Testis (tissue), 5 donors: ENCODE measurements around a stretch of chr10.

DNA sequence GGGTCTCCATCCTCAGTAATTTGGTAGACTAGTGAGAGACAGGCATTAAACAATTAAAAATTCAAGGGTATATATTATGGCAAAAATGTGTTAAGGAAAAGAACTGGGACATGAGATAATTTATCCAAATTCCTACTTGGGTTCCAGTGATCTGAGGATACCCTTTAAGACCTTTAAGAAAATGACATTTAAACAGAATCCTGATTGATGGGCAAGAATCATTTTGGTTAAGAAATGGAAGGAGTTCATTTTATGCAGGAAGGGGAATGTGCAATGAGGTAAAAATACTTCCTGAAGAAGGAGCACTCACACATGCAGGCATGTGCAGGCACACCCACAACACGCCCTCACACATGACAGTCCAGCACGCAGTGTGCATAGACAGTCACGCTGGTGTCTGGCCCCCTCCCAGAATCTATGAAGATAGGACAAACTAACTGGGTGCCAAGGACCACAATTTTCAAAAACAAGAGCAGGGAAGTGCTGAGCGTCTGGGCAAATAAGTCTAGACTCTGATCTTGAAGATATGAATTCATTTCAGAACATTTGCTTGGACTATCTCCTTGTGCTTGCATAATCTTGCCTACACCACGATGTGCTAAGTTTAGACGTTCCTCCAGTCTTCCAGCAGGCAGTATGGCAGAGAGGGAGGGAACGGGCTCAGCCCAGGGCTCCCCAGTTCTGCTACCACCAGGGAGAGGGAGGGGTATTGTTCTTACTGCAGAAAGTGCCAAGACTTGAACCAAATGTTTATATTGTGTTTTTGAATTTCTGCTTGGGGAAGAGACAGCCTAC is 276.4 kb upstream of the KLF6 start:
- PRO-cap, 3 experiments, result peak in 2 of 3 experiments; most common plus-strand start position 630 of the sequence (in 1); most common minus-strand start position 349 of the sequence (in 1)
- RAMPAGE, long total RNA, 2 experiments, result no peak in any of the 2 experiments
- RRBS, result no CpG with 5 or more reads among the region's 7 CpGs

- PRO-cap, 3 experiments, result peak in 1 of 3 experiments; most common plus-strand start chr10:4197180 (in 1)
- RAMPAGE, long total RNA, 2 experiments, result no peak in any of the 2 experiments
- RRBS, result no CpG with 5 or more reads among the region's 2 CpGs
Measured at GRCh38 chr10:4197035-4197323, 412.0 kb upstream of the KLF6 start.

- PRO-cap, 3 experiments, result no peak in any of the 3 experiments
- RAMPAGE, long total RNA, 2 experiments, result no peak in any of the 2 experiments
- RRBS, result no CpG with 5 or more reads among the region's 7 CpGs
Measured at GRCh38 chr10:4217147-4217717, 432.2 kb upstream of the KLF6 start.

- PRO-cap, 3 experiments, result no peak in any of the 3 experiments
- RAMPAGE, long total RNA, 2 experiments, result no peak in any of the 2 experiments
- RRBS, result no CpG with 5 or more reads among the region's 9 CpGs
Measured at GRCh38 chr10:4246719-4247531, 461.9 kb upstream of the KLF6 start.

DNA sequence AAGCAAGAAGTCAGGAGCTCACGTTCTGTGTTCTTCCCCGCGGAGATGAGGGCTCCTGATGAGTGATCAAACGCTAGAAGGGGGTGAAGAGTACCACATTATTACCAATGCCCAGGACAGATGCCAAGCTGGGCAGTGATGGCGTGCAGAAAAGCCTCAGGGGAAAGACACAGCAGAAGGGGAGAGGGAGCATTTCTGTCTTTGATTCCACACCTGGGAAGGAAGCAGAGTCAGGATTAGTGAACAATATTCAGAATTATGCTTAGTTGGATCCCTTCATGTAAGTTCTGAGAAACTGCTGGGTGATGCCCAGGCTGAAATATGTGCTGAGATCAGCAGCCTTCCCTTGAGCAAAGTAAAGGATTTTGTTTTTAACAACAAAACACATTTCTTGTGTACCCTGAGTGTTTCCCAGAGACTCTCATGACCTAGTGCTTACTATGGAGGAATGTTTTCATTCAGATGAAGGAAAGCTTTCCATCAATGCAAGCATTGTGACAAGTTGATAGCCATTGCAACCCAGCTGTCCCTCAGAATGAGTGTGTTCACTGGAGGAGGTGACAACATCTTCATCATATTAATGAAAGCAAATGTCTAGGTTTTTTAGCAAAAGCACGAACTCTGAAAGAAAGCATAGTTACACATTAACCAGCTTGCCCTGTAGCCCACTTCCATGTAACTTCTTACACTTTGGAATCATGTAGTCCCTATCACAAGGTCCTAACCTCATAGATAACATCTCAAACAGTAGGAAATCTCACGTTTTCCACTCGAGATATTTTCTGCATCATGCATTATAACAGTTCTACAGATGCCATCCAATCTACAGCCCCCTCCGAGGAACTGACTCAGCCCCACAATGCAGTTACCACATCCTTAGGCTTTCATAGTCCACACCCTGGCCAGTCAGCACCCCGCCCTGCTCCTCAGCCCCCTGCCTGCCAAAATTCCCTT is 23.8 kb upstream of the AKR1C1 start:
- PRO-cap, 3 experiments, result no peak in any of the 3 experiments
- RAMPAGE, long total RNA, 2 experiments, result no peak in any of the 2 experiments
- RRBS, result no CpG with 5 or more reads among the region's 10 CpGs

GRCh38 chr10:4984780-4985471 is 18.7 kb downstream of the AKR1C2 start:
- PRO-cap, 3 experiments, result no peak in any of the 3 experiments
- RAMPAGE, long total RNA, 2 experiments, result no peak in any of the 2 experiments
- RRBS, result no CpG with 5 or more reads among the region's 6 CpGs

GRCh38 chr10:5035014-5035824 is 31.6 kb upstream of the AKR1C2 start:
- PRO-cap, 3 experiments, result no peak in any of the 3 experiments
- RAMPAGE, long total RNA, 2 experiments, result start-site peak on the plus strand in 2 of 2 experiments, at chr10:5035308-5035492 at its widest, 20 to 24 reads per replicate
- RRBS, result no CpG with 5 or more reads among the region's 13 CpGs

DNA sequence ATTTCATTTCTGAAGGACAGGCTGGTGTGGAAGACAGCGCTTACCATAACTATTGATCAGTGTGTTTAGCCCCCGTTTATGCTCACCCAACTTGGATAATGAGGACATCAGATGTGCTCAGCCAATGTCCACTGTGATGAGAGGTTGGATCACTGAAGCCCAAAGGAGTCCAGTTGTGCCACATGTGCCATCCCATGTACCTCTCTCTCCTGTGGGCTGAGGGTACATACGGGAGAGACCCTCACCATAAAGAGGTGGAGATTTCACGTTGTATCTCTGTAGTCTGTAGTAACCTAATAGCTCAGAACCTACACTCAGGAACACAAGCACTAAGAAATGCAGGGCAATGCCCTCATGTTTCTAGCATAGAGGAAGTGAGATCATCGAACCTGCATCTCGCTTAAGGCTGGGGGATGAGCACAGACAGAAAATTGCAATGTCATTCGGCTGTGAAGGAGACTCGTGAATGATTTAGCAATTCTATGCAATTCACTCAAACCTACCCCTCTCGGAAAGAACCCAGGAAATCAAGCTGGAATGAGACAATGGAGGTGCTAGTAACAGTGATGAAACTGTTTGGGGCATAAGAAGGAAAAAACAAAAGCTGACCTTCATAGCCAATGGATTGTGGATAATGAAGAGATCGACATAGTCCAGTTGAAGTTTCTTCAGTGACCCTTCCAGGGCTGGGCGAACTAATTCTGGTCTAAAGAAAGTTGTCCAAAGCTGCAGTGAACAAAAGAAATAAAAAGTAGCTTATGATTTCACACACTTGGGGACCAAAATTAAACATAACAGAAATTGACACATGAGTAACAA is 80.4 kb upstream of the UCN3 start:
- PRO-cap, 3 experiments, result no peak in any of the 3 experiments
- RAMPAGE, long total RNA, 2 experiments, result no peak in any of the 2 experiments
- RRBS, result no CpG with 5 or more reads among the region's 11 CpGs

GRCh38 chr10:5404309-5404653 is 347 bp downstream of the TUBAL3 start:
- PRO-cap, 3 experiments, result no peak in any of the 3 experiments
- RAMPAGE, long total RNA, 2 experiments, result no peak in any of the 2 experiments
- RRBS, result no CpG with 5 or more reads among the region's 3 CpGs

DNA sequence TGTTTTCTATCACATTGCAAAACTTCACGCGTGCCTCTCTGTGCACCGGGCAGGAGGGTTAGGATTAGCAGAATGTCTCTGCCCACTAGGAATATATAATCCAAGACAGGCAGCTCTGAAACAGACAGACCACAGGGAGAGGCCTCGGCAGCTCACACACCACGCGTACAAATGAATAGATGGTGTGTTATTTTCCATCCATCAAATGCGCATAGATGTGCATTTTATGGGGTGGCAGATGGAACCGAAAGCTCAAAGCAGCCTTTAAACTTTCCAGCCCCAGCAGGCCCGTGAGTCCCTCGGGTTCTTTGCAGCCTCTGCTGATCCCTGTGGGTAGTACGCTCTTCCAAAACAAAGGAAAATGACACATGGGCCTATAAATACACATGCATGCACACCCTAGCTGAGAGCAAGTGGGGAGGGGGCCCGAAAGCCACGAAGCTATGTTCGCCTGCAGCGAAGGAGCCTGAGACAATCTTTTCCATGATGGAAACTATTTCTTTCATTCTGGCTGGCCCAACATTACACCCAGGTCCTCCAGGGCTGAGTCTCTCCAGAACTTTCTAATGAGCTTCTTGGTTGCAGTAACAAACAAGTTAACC is 32.3 kb downstream of the CALML5 start:
- PRO-cap, 3 experiments, result no peak in any of the 3 experiments
- RAMPAGE, long total RNA, 2 experiments, result no peak in any of the 2 experiments
- RRBS, result no CpG with 5 or more reads among the region's 15 CpGs

DNA sequence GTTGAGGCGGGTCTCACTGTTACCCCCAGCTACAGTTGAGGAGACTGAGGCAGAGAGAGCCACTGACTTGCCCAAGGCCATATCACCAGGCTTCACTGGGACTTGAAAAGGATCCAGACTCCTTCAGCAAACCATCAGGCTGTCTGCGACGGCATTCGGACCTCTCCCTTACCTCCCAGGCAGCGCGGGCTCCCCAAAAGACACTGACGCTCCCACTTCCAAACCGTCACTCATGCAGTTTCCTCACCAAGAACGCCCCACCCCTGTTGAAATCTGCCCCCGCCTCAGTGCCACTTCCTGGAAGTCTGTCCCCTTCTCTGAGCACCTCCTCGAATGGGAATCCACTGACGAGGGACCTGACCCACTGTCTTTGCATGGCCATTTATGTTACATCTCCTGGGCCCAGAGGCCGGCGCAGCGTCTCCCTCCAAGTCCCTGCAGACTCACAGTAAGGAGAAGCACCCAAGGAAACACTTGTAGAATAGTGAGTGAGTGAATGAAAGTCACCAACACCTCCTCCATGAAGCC is 11.9 kb downstream of the CALML5 start:
- PRO-cap, 3 experiments, result no peak in any of the 3 experiments
- RAMPAGE, long total RNA, 2 experiments, result no peak in any of the 2 experiments
- RRBS, result no CpG with 5 or more reads among the region's 15 CpGs

- PRO-cap, 3 experiments, result no peak in any of the 3 experiments
- RAMPAGE, long total RNA, 2 experiments, result no peak in any of the 2 experiments
- RRBS, result 78% methylated on average over 2 of the region's 19 CpGs
Measured at GRCh38 chr10:5564535-5565282, 39.9 kb downstream of the CALML3 start.

- PRO-cap, 3 experiments, result no peak in any of the 3 experiments
- RAMPAGE, long total RNA, 2 experiments, result no peak in any of the 2 experiments
- RRBS, result no CpG with 5 or more reads among the region's 10 CpGs
Measured at GRCh38 chr10:5582959-5583347, 58.2 kb downstream of the CALML3 start.

DNA sequence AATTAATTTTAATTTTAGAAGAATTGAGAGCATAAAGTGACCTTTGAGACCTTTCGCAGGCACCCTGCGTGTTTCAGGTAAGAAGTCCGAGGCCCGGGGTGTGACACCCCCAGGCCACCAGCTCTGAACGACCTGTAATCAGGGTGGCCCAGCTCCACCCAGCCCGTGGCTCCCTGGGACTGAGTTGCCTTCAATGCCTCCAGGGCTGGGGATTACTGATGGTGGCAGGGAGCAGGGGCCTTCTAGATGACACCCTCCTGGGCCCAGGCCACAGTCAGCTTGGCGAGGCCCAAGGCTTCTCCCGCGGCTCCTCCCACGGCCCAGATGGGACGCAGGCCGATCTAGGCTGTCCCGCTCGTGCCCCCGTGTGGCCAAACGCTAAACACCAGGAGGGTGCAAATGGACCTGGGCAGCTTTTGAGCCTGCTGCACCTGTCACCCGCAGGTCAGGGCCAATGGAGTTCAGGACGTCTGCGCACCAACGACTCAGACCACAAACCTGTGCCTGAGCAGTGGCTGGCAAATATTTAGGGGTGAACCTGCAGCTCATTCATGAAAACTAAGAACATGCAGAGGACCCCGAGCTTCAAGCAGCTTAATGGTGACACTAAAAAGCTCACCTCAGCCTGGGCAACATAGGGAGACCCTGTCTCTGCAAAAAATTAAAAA is 43.3 kb downstream of the ASB13 start:
- PRO-cap, 3 experiments, result no peak in any of the 3 experiments
- RAMPAGE, long total RNA, 2 experiments, result no peak in any of the 2 experiments
- RRBS, result no CpG with 5 or more reads among the region's 21 CpGs

GRCh38 chr10:5631696-5632779 is 34.4 kb downstream of the ASB13 start:
- PRO-cap, 3 experiments, result peak in 1 of 3 experiments; most common minus-strand start chr10:5631973 (in 1)
- RAMPAGE, long total RNA, 2 experiments, result no peak in any of the 2 experiments
- RRBS, result 70% methylated on average over 5 of the region's 17 CpGs

- PRO-cap, 3 experiments, result no peak in any of the 3 experiments
- RAMPAGE, long total RNA, 2 experiments, result no peak in any of the 2 experiments
- RRBS, result no CpG with 5 or more reads among the region's 3 CpGs
Measured at GRCh38 chr10:5665376-5665753, 1.0 kb downstream of the ASB13 start.

DNA sequence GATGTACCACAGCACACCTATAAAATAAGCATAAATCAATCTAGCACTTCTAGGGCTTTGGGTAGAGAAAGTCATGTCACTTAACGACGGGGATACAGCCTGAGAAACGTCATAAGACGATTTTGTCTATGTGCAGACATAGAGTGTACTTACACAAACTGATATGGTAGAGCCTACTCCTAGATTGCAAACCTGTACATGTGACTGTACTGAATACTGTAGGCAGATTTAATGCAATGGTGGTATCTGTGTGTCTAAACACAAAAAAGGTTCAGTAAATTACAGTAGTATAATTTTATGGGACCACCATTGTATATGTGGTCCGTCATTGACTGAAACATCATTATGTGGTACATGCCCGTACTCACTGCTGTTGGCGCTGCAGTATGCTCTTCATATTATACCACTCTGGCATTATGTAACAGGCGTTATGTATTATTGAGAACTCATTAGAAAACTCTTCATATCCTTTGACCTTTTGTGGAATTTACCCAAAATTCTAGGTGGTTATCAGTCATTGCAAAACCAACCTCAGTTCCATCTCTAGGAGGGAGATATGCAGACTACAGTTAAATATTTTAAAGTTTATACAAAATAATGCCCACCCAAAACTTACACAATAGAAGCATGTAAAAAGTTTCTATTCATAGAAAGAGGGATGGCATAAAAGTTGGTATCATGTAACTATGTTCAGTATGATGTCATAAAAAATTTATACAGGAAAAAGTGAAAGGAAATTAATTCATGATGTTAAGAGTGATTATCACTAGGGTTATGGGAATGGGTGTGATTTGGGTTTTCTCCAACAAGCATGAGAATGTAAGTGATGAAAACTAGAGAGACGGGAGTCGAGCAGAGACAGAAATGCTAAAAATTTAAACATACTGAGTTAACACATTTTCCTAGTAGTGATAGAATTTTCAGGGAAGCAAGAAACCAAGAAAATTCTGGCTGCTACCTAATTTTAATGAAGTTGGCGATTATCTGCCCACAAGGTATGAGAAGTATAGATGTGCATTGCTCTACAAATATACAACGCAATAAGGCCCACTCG is 52.9 kb downstream of the GDI2 start:
- PRO-cap, 3 experiments, result no peak in any of the 3 experiments
- RAMPAGE, long total RNA, 2 experiments, result no peak in any of the 2 experiments
- RRBS, result no CpG with 5 or more reads among the region's 13 CpGs

DNA sequence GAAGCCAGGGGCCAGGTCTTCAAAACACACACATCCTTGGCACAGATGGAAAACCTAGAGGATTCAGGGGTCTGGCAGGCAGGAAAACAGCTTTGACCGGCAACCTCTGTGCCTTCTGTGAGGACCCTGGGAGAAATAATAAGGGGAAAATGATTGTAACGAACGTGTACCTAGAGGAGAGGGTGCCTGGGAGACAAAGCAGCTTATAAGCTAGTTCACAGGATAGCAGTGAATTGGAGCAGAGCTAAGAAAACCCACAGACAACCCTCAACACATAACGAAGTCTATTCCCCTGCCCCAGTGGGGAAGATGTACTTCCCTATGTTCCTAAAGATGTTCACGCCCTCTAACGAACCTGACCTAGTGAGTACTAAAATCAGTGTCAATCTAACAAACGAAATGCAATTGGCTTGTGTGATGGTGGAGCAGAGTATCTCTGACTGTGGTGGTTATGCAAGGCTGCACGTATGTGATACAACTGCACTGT is 1.5 kb downstream of the ANKRD16 start:
- PRO-cap, 3 experiments, result no peak in any of the 3 experiments
- RAMPAGE, long total RNA, 2 experiments, result no peak in any of the 2 experiments
- RRBS, result no CpG with 5 or more reads among the region's 8 CpGs

DNA sequence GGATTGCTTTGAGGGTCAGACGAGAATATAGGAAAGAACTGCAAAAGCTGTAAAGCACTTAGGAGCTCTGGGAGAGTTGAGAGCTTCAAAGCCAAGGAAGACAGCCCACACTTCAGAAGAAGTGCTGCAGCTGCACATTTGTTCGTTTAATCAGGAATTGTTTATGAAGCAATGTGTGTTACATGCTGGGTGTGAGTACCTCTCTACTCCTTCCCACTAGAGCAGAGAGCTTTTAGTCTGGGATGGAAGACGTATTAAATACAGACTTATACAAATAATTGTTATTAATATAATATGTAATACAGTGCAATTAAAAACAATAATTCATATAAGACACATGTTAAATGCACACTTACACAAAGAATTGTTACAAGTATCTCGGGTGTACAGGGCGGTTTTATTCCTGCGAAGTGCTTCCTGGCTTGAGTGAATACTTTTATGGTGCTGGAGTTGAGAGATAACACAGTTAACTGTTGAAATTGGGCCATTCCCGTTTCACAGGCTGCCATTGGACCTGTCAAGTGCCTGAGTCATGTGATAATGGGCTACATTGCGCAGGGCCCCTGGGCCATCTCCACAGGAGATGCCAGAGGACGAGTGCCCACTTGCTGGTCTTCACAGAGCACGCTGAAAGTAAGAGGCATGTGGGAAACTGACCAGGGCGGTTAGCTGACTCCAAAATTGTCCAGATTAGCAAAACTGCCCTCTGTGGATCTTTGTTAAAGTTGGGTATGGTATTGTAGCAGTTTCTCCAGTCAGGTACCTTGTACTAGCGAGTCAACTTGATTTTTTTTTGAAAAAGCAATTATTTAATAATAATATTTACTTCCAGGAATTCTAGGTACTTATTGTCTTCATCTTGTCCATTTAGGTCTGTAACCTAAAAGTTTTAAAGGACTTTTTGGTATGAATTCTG is 4.8 kb downstream of the FBH1 start:
- PRO-cap, 3 experiments, result no peak in any of the 3 experiments
- RAMPAGE, long total RNA, 2 experiments, result no peak in any of the 2 experiments
- RRBS, result no CpG with 5 or more reads among the region's 12 CpGs

- PRO-cap, 3 experiments, result no peak in any of the 3 experiments
- RAMPAGE, long total RNA, 2 experiments, result no peak in any of the 2 experiments
- RRBS, result no CpG with 5 or more reads among the region's 13 CpGs
Measured at GRCh38 chr10:5895471-5896243, 5.6 kb downstream of the FBH1 start.